WTC11 (cell line): ENCODE measurements around the gene SLC2A11.

DNA sequence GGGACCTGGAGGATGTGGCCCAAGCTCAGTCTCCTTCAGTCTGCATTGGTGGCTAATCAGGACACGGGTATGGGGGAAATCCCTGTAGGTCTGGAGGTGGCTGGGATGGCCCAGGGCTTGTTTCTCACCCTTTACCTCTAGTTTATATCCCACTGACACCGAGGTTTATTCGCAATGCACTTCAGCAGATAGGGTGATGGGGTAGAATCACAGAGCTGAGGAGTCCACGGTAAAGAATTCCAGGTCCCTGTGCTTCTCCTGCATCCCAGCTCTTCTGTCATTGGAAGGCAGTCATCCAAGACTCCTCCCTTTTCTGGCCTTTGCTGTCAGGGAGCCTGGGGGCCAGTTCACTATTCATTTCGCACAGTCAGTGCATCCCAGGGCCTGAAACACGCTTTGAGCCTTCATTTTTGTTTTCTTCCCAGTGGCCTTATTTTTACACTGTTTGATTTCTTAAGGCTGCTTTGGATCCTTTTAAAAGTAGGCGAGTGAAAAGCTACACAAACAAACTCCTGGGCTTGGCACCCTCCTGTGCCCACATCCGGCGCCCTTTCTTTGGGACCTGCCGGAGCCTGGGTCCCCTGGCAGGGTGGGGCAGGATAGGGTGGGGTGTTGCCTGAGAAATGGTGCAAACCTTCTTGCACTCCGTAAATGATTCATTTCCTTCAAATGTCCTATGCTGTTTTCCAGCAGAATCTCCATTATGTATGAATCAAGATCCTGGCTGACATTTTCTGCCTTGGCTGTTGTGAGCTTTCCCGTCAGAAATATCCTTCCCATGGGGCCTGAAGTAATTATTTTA is 45.4 kb downstream of the BCR start:
- PRO-cap = no peak

GRCh38 chr22:23273389-23273990 is 93.2 kb downstream of the BCR start:
- PRO-cap = no peak

DNA sequence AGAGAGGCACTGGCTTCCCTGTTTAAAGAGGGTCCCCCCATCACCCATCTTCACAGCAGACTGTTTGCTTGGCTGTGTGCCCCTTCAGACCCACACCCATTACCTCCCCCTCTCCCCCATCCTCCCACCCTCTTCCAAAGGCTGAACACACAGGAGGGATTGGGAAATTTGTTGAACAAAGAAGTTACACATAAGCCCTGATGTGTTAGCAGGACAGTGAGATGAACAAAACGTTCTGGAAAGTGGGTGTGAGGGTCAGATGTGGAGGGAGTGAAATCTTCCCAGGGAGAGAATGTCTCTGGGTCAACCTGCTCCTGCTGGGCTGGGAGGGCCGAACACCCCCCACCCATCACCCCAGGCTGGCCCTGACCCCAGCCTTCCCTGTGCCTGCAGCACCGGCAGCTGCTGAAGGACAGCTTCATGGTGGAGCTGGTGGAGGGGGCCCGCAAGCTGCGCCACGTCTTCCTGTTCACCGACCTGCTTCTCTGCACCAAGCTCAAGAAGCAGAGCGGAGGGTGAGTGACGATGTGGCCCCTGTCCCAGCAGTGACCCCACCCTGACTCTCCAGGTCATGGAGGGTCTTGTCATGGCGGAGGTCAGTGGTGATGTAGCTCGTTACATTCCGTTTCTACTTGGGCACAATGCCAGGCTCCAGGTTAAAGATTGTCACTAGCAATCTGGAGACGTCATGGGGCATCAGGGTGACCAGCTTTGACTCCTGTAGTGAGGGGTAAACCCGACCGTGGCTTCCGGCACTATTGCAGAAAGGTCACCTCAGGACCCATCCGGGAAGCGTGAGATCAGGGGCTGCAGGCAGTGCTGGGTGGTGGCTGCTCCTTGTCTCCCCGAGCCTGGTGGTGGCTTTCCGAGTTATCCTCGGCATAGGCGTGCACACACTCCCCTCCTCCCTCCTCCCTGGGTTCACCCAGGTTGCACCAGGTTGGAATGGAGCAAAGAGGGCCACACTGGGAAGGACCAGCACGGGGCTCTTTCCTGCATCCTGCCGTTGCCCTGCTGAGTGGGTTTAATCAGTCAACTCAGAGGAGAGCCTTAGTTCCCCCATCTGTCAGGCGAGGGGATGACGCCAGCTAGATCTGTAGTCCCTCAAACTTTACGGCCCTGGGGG is 103.6 kb downstream of the BCR start:
- PRO-cap = no peak

DNA sequence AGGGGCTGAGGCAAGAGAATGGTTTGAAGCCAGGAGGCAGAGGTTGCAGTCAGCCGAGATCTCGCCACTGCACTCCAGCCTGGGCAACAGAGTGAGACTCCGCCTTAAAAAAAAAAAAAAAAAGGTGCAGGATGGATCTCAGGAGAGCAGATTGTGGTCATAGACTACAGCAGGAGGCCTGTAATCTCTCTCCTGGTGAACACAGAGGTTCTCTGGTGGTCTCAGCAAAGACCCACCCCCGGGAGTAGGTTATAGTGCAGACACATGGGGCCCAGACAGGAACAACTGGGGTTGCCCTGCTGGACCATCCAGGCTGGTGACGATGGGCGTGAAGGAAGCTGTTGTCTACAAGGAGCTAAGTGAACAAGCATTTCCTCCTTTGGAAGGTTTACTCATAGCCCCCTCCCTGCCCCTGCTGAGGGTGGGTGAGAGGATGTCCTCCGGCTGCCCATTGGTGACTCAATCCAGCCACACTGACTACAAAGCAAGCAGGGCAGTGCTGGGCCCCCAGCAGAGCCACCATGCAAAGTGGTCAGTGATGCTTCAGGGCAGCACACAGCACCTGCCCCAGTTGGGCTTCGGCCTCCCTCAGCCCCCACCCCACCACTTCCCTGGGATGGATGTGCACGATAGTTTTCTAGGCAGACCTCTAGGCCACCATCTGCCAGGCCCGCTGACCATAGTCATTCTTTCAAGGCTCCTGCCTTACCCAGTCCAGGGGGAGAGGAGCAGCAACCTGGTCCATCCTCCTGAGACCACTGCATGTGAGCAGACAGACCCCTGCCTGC is 124.9 kb downstream of the BCR start:
- PRO-cap = no peak

- PRO-cap = no peak
Observed at GRCh38 chr22:23315481-23316229, 135.3 kb downstream of the BCR start.

- PRO-cap = no peak
Observed at GRCh38 chr22:23458687-23459442, 121.2 kb downstream of the IGLL1 start.

DNA sequence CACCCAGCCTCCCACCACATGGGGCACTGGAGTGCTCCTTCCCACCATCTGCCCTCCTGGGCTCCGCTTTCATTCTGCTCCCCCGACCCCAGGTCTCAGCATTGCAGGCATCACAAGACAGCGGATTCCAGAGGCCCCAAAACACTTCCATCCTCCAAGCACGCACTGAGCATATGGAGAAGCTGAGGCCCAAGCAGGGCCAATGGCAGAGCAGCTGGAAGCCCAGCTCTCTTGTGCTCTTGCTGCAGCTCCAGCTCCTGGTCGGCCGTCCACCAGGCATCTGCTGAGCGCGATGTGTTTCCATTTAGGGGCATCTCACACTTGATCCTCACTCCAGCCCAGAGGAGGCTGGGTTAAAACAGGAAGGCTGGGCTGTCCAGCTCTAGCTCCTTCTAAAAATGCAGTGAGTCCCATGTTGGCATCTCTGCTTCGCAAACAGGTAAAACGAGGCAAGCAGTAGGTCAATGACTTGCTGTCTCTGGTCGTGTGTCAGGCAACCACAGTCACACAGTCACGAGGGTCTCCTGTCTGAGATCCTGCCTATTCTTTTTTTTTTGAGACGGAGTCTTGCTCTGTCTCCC is 65.4 kb downstream of the IGLL1 start:
- PRO-cap = no peak

GRCh38 chr22:23534248-23534594 is 45.9 kb downstream of the IGLL1 start:
- PRO-cap = no peak

GRCh38 chr22:23538677-23539064 is 41.4 kb downstream of the IGLL1 start:
- PRO-cap = no peak

DNA sequence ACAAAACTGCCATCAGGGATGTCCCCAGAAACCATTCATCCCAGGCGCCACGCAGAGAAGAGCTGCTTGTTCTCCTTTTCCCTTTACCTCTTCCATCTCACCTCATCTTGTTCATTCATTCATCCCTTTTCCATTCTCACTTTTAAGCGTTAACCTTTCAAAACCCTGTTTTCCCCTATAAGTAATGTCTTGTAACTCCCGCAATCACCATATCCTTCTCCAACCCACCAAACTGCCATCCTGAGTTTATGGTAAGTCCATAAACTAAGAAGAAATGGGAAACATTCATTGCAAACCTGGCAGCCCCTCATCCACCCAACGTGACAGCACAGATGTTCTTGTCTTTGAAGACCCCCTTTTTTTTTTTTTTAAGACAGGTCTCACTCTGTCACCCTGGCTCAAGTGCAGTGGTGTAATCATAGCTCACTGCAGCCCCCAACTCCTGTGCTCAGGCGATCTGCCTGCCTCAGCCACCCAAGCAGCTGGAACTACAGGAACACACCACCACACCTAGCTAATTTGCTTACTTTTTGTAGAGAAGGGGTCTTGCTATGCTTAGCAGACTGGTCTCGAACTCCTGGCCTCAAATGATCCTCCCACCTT is 26.7 kb upstream of the DRICH1 start:
- PRO-cap = no peak

DNA sequence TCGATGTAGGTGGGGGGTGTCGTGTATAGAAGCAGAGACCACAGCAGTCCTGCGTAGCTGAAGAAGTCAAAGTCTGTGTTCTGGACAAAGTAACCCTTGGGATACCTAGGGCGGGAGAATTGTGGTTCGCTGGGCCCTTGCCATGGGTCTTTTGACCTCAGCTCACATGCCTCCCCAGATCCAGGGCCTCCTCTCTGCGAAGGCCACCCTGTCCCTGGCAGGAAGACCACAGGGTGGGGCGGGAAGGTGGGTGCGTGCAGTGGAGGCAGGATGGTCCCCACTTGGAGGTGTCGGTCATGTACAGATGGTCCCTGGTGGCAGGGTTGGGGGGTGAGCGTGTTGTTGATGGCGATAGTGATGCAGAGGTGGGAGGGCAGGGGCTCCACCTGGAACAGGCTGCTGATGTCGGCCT is 23.4 kb downstream of the RGL4 start:
- PRO-cap = no peak

DNA sequence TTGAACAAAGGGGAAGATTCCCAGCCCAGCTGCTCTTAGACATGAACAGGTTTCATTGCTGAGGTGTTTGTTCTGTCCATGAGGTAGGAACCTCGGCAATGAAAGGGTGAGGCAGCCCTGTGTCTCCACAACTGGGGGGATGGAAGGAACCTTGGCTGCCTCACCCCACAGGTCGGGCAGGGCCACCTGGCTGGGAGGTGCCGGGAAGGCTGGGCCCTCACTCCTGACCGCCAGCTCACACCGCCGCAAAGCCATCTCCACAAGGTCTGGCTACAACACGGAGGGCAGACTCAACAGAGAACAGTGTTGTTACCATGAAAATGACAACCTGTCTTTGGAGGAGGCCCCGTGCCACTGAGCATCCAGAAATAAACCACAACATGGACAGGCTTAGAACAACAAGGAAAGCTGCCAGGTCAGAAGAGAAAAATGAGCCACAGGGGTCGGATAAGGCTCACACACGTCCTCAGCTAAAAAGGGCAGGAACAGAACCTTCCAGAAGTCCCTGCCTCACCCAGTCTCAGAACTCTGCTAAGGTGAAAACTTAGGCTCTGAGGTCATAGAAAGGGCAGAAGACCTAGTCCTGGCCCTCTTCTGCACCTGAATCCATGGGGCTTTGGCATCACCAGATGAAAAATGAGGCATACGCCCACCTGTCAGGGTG is 3.0 kb downstream of the DERL3 start:
- PRO-cap = no peak

DNA sequence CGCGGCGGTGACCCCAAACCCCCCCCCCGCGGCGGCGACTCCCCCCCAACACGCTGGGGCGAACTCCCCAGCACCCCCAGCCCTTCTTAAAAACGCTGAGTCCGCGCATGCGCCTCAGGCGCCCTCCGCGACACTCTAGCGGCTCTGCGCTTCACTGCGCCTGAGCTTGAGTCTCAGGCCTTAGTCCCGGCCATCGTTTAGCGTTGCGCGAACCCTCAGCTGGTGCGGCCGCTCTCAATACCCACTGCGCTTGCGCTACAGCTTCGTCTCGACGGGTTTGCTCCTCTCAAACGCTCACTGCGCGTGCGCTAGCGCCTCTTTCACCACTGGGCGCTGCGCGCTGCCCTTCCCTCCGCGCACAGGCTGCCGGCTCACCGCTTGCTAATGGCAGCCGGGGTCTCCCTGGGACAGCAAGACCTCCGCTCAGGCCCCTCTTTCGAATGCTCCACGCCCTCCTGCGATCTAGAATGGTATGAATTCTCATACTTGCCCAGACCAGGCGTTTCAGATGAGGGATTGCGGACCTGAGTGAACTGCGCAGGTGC is at the start of gene SLC2A11:
Gene SLC2A11, plus strand, starts transcription at position 316 of the 545 bp plus-strand sequence.
- PRO-cap = bidirectional peak, plus-strand start at position 154 of the sequence, minus-strand start at position 199 of the sequence

GRCh38 chr22:23904714-23905260 is 10.6 kb downstream of the MIF start:
- PRO-cap = no peak

DNA sequence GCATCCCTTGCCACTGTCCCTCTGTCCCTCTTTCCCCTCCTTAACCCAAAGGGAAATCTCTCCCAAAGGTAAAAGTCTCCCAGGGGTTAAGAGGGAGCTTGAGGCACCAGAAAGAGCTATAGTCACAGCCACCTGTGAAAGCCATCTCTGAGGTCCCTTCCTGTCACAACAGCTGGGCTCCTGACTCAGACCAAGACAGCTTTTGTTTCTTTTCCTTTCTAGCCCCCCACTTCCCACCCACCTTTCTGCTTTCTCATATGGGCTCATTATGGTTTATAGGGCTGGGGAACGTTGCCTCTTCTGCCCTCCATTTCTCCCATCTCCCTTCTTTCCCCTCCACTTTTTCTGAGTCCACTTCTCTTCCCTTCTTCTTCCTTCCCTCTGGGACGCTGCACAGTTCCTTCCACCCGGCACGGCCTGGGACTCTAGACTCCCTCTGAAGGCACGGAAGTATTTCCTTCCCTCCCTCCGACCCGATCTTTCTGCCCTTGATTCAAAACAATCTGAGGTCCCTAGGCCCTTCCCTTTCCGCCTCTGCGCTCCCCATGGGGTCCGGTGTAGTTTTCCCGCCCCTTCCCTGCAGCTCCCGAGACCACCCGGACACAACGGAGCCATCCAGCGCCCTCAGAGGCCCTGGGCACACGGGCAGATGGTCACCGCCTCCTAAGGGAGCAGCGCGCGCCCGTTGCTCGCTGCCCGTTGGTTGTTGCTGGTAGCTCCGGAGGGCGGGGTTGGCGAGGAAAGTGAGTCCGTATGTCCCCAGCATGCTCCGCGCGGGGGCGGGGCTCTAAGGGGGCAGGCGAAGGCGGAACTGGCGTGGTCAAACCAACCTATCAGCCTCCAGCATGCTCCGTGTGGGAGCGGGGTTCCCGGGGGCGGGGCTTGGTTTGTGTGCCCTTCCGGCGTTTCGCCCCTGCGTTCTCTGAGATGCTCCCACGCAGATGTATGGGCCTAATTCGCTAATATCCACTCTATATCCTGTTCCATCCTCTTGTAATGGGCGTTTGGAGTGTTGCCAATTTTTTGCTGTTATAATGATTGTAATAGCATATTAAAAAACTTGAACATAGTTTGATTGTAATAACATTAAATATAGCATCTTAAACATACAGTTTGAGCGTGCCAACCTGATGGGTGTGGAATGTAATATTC is 19.5 kb downstream of the MIF start:
- PRO-cap = bidirectional peak, plus-strand start at position 890 of the sequence, minus-strand start at position 643 of the sequence

DNA sequence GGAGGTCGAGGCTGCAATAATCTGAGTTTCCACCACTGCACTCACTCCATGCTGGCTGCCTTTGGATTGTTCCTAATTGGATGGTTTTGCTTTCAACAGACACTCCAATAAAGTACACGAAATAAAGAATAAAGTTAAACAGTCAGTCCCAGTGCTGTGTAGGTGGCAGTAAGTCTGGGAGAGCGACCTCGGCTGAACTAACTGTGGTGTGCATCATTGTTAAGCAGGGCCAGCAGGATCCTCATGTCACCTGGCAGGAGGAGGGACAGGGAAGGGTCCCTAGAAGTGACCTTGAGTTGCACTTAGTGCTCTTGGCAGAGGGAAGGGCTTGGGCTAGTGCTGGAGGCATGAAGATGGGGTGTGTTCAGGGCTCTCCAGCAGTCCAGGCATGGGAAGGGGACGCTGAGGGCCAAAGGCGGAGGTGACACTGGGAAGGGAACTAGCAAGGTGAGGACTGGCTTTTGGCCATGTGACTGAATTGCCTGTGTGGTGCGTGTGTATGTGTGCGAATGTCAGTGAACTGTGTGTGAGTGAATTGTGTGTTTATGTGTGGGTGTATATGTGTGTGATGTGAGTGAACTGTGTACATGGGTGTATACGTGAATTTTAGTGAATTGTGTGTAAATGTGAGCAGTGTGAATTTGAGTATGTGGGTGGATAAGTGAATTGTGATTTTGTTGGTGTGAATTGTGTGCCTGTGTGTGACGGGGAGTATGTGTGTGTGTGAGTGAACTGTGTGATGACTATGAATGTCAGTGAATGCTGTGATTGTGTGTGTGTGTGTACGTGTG is 3.3 kb downstream of the DDTL start:
- PRO-cap = no peak

DNA sequence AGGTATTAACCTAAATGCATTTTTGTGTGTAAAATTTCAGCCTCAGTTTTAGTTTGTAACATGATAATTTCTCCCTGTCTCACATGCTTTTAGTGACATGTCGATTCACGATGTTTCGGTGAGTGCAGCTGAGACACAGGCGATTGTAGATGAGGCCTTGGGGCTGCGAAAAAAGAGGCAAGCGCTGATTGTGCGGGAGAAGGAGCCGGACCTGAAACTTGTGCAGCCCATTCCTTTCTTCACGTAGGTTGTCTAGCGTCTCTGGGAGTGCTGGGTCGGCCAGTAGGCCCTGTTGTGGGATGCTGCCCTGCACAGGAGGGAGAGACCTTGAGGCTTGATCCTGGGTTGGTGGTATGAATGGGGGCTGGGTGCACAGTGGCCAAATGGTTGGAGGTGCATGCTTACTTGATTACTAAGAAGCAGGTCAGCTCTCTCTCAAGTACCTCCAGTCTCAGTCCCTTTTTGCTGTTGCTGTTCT is 39.7 kb downstream of the CABIN1 start:
- PRO-cap = no peak

- PRO-cap = no peak
Observed at GRCh38 chr22:24144527-24144903, 36.8 kb upstream of the SUSD2 start.

- PRO-cap = no peak
Observed at GRCh38 chr22:24148693-24149010, 32.6 kb upstream of the SUSD2 start.

- PRO-cap = unidirectional peak, plus-strand start at chr22:24155939
Observed at GRCh38 chr22:24155391-24156654, 25.5 kb upstream of the SUSD2 start.